OCI-LY7 (cell line): Measurements from ENCODE around the genes REX1BD, CRLF1, CERS1 and BORCS8.

- PRO-cap = no peak
- RAMPAGE, long total RNA = no peak
Observed at GRCh38 chr19:18455894-18456231, 17.9 kb upstream of the ISYNA1 start.

GRCh38 chr19:18465092-18465514 lies 27.2 kb upstream of the ISYNA1 start:
- PRO-cap = no peak
- RAMPAGE, long total RNA = no peak

GRCh38 chr19:18472639-18473148 lies 34.8 kb upstream of the ISYNA1 start:
- PRO-cap = no peak
- RAMPAGE, long total RNA = no peak

- PRO-cap = no peak
- RAMPAGE, long total RNA = no peak
Observed at GRCh38 chr19:18516301-18516910, 5.5 kb downstream of the ELL start.

DNA sequence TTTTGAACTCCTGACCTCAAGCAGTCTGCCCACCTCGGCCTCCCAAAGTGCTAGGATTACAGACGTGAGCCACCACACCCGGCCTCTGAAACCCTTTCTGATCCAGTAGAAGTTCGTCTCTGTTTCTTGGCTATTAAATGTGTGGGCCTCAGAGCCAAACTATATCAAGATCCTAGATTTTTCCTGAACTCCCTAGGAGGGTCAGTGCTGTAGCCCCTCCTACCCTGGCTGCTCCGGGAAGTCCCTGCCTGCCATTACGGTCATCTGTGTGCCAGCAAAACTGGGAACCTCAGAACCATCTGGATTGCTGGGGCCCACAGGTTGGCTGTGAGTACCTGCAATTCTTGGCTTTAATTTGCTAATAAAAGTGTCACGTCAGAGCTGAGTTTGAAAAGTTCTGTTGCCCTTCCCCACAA lies 2.6 kb downstream of the KXD1 start:
- PRO-cap = no peak
- RAMPAGE, long total RNA = no peak

- PRO-cap = bidirectional peak, plus-strand start at chr19:18588802, minus-strand start at chr19:18588715
- RAMPAGE, long total RNA = no peak
Observed at GRCh38 chr19:18588237-18588925, at the start of gene REX1BD. TSS of gene REX1BD (plus strand) at chr19:18588798.

GRCh38 chr19:18604524-18604801 lies 2.1 kb downstream of the CRLF1 start:
- PRO-cap = no peak
- RAMPAGE, long total RNA = no peak

DNA sequence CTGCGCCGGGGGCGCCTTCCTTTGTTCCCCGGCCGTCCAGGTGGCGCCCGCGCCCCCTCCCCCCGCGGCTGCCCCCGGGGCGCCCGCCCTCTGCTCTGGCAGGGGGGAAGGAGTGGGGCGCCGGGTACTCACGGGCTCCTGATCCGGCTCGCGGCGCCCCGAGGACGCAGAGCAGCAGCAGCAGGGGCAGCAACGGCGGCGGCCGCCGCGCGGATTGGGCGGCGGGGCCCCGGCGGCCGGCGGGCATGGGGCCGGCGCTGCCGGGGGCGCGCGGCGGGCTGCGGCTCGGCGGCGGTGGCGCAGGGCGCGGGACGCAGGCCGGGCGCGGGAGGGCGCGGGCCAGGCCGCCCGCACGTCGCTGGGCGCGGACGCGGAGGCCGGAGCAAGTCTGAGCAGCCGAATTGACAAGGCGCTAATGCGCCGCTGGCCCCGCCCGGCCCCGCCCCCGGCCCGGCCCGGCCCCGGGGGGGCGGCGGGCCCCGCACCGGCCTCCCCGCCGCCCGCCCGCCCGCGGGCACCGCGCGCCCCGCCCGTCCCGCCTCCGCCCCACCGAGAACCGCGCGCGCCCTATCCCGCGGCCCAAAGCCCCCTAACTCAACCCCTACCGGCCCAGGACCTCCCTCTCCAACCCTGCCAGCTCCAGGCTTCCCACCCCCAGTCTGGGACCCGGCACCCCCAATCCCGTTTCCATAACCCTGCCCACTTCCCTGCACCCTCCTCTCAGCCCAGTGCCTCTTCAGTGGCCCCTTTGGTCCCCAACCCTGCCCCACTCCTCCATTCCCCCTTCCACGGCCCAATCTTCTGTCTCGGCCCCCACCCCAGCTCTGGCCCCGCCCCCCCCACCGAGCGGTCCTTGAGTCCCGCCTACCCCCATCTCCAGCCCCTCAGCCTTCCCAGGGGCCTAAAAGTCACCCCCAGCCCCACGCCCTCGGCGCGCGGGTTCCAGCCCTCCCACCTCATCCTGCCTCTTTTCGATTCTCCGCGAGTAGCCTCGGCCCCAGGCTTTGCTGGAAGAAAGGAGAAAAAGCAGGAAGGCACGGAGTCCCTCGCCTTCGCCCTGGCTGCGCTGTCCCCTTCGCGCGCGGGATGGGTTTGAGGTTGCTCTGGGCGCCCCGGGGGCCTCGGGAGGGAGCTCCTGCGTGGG lies at the start of gene CRLF1:
CRLF1 (minus strand) TSS at position 390 of the 1,144 bp plus-strand sequence.
- PRO-cap = no peak
- RAMPAGE, long total RNA = no peak

- PRO-cap = no peak
- RAMPAGE, long total RNA = no peak
Observed at GRCh38 chr19:18611444-18612202, 1.0 kb upstream of the TMEM59L start.

DNA sequence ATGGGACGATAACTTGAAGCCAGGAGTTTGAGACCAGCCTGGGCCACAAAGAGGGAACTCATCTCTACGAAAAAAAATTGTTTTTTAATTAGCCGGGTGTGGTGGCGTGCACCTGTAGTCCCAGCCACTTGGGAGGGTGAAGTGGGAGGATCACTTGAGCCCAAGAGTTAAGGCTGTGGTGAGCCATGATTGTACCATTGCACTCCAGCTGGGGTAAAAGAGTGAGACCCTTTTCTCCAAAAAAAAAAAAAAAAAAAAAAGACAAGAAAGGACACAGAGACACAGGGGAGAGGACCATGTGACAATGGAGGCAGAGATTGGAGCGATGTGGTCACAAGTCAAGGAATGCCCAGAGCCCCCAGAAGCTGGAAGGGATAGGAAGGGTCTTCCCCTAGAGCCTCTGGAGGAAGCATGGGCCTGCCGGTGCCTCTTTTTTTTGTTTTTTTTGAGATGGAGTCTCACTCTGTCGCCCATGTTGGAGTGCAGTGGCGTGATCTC lies 7.9 kb downstream of the CRTC1 start:
- PRO-cap = no peak
- RAMPAGE, long total RNA = no peak

- PRO-cap = no peak
- RAMPAGE, long total RNA = no peak
Observed at GRCh38 chr19:18708166-18708760, 24.8 kb downstream of the CRTC1 start.

DNA sequence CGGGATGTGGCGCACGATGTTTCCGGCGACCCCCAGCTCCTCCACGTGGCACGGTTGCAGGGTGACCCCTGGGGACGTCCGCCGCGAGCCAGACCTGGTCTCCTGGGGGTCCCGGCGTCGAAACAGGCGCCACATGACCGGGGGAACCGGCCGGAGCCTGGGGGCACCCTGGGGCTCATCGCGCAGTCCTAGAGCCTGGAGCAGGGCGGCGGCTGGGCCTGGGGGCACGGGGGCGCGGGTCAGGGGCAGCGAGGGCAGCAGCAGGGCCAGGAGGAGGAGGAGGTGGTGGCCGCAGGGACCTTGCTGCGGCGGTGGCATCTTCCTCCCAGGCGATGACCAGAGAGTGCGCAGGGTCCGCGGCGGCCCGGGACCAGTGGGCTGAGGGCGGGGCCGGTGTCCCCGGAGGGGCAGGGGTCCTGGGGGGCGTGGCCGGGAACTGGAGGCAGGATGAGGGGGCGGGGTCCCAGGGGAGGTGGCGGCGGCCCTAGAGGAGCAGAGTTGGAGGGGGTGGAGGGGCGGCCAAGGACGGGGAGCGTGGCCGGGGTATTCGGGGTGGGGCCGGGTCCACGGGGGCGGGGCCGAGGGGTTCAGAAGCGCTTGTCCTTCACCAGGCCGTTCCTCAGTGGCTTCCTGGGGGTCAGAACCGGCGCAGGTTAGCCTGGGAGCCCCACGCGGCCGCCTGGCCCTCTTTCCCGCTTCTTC lies 25.8 kb downstream of the CERS1 start:
- PRO-cap = no peak
- RAMPAGE, long total RNA = no peak

- PRO-cap = no peak
- RAMPAGE, long total RNA = no peak
Observed at GRCh38 chr19:18895813-18896500, at the start of gene CERS1. TSS of gene CERS1 (minus strand) at chr19:18896158.

DNA sequence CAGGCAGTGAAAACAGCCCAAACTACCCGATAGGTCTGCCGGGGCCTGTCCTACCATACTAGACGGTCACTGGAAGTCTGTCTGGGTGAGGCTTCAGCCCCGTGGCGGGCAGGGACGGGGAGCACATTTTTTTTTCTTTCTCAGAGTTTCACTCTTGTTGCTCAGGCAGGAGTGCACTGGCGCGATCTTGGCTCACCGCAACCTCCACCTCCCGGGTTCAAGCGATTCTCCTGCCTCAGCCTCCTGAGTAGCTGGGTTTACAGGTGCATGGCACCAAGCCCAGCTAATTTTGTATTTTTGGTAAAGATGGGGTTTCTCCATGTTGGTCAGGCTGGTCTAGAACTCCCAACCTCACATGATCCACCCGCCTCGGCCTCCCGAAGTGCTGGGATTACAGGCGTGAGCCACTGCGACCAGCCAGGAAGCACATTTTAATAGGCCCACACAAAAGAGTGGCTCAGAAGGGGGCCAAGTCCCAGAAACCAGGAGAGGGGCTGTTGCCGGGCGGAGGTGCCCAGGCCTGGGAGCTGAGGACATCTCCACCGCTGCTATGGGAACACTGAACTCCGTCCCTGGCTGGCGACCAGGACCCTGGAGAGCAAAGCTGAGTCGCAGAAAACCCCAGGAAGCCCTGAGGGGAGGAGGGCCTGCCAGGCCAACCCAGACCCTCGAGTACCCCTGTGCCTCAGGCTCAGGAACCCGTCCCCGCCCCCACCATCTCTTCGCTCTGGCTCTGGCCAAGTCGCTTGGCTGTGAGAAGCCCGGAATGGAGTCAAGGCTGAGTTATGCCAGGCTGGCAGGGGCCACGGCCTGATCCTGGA lies 8.1 kb upstream of the CERS1 start:
- PRO-cap = no peak
- RAMPAGE, long total RNA = no peak

- PRO-cap = no peak
- RAMPAGE, long total RNA = no peak
Observed at GRCh38 chr19:18904667-18905303, 8.8 kb upstream of the CERS1 start.

DNA sequence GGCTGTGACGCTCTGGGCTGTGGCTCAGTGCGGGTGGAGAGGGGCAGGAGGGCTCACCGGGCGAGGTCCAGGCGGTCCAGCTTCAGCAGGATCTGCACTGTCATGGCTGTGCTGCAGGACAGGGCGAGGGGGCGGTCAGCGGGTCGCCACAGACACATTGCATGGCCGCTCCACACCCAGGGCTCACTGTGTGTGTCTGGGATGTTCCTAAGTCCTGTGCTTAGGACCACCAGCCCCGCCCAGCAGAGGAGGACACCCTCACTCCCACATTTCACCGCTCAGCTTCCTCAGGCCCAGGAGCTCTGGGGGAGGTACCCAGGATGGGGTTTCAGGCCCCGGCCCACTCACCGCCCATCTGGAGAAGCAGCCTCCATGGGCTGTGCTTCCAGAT lies 9.6 kb upstream of the CERS1 start:
- PRO-cap = no peak
- RAMPAGE, long total RNA = no peak

GRCh38 chr19:18961943-18962160 lies 20.8 kb upstream of the HOMER3 start:
- PRO-cap = unidirectional peak, plus-strand start at chr19:18962015
- RAMPAGE, long total RNA = no peak

DNA sequence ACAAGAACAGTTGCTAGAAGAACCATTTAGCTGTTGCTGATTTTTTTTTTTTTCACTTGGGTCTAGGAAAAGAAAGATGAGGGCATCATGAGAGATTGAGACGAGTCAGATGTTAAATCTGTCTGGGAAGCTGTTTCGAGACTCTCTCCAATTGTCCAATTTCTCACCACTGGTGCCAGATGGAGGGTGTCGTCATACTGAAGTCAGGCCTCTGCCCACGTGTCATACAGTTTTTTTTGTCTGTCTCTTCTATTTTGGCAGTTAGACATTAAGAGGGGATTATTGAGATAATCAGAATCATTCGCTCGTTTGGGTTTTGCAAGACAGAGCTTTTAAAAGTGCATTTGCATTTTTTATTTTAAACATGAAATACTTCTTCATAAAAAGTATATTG lies 3.9 kb downstream of the SLC25A42 start:
- PRO-cap = no peak
- RAMPAGE, long total RNA = no peak

DNA sequence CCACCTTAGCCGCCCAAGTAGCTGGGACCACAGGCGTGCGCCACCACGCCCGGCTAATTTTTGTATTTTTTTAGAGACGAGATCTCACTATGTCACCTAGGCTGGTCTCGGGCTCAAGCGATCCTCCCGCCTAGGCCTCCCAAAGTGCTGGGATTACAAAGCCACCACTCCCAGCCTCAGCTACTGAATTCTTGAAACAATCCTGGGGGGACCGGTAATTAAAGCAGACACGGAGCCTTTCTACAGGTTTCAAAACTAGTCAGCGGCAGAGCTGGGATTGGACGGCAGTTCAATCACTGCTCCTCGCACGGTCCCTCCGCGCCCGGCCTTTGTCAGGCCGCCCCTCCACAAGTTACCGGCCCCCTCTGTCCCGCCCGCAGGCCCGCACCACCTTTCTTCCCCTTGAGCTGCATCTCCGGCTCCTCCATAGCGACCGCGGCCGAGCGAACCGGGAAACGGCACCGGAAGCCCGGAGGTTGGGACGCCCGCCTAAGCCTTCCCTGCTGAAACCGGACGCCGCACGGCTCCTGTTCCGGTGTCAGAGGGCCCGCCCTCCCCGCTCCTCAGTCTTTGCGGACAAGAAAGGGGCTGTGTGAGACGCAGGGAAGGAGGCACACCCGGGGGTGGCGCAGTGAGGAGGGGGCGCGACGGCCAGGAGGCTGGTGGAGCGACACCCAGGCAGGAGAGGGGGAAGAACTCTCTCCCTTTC lies at the start of gene BORCS8:
BORCS8 (minus strand) TSS at position 463 of the 709 bp plus-strand sequence.
- PRO-cap = bidirectional peak, plus-strand start at position 579 of the sequence, minus-strand start at position 441 of the sequence
- RAMPAGE, long total RNA = no peak

- PRO-cap = no peak
- RAMPAGE, long total RNA = no peak
Observed at GRCh38 chr19:19386462-19386988, 18.9 kb upstream of the GATAD2A start.